T-cell (primary cell): ENCODE measurements around the genes CEP78 and SPATA31D3.

GRCh38 chr9:76297291-76298056, 96.8 kb downstream of the RFK start:
- PRO-cap, 7 experiments = no peak in any of the 7 experiments

DNA sequence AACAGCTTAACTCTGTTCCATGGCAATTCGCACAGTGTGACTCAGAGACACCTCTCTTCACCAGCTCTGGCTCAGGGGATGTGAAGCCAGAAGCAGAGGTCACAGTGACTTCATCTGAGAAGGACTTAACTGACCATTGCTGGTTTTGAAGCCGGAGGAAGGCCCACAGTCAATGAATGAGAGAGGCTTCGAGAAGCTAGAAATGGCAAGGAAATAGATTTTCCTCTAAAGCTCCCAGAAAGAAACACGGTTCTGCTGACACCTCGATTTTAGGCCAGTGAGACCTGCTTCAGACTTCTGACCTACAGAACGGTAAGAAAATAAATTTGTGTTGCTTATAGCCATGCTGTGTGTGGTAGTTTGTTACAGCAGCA, 17.0 kb upstream of the GCNT1 start:
- PRO-cap, 7 experiments = no peak in any of the 7 experiments

GRCh38 chr9:76585796-76586101, 126.8 kb downstream of the GCNT1 start:
- PRO-cap, 7 experiments = no peak in any of the 7 experiments

DNA sequence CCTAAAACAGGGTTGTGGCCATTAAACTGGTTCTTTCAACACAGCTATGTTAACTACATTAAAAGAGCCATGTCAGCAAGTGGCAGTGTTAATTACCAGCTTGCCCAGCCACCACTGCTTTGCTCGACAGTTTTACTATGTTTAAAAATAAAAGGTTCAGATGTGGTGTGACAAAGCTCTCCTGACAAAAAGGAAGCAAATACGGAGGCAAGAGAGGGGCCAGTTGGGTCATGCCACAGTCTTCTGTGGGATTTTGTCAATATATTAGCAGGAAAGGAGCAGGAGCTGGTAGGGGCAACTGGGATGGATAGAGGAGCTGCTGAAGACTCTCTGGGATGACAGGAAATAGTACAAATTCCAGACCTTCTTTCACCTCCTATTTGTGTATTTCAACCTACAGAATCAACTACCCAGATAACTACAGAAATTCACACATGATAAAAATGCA, 191.7 kb downstream of the GCNT1 start:
- PRO-cap, 7 experiments = no peak in any of the 7 experiments

DNA sequence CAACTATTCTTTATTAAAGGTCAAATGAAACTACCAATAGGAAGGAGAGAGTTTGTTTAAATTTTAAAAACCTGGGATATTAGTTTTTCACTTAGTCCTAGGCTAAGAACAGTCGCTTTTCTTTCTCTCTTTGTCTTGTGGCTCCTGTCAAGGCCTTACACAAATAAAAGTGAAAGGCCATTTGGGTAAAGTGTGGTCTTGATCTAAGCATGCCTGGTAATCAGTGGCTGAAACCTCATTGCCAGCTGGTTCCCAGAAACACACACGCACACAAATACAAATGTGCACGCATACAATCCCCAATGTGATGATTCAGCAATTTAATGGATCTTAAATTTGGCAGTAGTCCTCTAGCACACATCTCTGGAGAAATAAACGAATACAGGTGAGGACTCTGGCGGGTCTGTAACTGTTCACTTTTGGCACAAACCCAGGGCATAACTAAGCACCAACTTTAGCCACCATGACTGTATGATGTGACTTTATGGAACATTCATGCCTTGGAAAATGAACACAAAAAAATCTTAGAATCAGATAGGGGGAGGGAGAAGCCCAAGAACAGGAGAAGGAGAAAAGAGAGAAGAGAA, 70.0 kb downstream of the PRUNE2 start:
- PRO-cap, 7 experiments = no peak in any of the 7 experiments

DNA sequence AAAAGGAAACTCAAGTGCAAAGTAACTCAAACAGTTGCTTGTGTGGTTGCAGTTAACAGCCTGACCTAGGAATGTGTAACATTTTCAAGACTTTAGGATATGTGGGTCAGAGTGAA, 944 bp downstream of the VPS13A start:
- PRO-cap, 7 experiments = peak in 3 of 7 experiments; most common plus-strand start position 29 of the sequence (in 3)

DNA sequence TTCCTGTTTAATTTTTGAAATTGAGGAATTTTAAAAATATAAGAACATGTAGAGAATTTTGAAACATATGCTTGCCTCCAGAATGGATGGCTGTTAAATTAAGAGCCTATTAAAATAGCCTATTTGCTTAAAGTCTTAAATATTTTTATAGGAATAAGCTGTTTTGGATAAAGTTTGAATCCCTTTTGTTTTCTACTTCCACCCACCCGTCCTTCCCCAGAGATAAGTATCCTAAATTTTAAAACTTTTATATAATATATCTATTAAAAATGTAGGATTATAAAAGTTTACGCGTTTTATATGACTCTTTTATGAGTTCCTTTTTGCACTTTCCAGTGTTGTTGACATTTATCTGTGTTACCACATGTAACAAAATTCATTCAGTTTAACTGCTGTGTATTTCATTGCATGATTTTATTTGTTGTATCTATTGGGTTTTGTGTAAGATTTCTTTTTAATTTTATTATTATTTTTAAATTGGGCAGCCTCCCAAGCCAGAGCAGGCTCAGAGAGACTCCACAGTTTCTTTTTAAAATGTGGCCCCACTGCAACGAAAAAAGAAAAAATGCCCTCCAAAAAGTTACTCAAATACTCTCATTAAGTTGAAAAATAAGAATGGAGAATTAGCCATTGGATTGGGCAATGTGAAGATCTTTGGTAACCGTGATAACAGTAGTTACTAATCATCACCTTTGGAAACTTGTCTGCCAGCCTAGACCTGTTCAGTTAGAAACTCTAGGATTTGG, 33.9 kb downstream of the VPS13A start:
- PRO-cap, 7 experiments = no peak in any of the 7 experiments

DNA sequence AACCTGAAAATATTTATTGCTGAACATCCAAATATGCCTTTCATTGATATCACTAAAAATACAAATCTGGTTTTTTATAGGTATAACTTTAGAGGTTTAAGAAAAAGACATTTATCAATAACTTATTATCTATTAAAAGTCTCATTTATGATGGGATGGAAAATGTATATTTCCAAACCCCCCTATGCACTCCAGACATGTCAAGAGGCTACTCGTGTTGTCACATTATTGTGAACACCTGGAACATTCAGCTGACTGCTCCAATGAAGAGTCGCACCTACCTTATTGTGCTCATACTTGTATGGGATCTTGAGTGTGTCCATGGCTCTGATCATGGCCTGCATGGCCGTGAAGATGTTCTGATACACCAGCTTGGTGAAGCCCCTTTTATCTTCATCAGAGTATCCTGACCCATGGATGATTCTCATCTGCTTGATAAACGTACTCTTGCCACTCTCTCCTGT, 109.7 kb downstream of the GNAQ start:
- PRO-cap, 7 experiments = no peak in any of the 7 experiments

DNA sequence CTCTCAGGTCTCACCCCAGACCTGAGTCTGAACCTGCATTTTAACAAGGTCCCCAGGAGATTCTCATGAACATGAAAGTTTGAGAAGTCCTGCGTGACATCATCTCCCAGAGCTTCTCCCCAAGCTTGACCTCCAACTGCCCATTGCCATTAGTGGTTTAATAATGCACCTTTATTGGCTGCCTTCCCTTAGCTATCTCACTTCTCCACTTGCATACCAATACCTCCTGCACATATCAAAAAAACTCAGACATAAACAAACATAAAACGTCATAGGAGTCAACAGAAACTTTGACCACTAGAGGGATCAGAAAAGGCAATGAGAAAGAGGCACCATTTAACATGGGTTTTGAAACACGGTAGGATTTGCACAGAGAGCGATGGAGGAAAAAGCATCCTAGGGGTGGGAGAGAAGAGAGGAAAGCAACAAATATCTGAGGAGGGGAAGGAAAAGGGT, 27.2 kb downstream of the GNAQ start:
- PRO-cap, 7 experiments = no peak in any of the 7 experiments

DNA sequence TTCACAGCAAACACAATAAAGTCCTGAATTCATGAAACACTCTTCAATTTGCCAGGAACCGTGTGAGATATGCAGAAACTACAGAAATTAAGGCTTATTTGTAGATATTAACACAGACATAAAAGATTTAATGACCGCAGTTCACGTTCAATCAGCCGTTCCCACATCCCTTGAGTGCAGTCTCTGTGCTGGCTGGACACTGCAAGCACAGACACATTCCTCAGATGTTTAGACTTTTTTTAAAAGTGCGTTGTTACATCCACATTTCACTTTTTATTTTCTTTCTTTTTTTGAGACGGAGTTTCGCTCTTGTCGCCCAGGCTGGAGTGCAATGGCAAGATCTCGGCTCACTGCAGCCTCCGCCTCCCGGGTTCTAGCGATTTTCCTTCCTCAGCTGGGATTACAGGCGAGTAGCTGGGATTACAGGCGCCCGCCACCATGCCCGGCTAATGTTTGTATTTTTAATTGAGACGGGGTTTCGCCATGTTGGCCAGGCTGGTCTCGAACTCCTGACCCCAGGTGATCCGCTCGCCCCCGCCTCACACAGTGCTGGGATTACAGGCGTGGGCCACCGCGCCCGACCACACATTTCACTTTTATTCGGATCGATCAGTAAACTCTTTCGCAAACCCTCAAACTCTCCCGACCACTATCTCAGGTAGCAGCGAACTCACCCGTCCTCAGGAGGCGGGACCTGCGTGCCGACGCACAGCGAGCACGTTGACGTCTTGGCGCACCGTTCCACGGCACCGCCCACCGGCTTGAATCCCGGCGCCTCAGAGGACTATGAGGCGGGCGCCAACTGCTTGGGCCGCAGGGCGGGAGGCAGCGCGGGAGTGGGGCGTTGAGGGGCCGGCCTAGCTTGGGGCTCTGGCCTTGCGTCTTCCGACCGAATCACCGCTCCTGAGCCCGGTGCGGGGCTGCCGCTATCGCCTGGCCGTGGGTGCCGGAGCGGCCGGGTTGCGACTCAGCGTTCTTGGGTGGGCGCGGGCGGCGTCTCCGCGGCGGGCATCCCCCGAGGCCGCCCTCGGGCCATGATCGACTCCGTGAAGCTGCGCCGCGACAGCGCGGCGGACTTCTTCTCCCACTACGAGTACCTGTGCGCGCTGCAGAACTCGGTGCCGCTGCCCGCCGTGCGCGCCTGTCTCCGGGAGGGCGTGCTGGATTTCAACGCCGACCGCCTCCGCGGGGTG, at the start of gene CEP78:
TSS of gene CEP78 (plus strand) at position 759 of the 1,193 bp plus-strand sequence.
- PRO-cap, 7 experiments = peak in 7 of 7 experiments; most common plus-strand start position 779 of the sequence (in 6); most common minus-strand start position 672 of the sequence (in 7)

DNA sequence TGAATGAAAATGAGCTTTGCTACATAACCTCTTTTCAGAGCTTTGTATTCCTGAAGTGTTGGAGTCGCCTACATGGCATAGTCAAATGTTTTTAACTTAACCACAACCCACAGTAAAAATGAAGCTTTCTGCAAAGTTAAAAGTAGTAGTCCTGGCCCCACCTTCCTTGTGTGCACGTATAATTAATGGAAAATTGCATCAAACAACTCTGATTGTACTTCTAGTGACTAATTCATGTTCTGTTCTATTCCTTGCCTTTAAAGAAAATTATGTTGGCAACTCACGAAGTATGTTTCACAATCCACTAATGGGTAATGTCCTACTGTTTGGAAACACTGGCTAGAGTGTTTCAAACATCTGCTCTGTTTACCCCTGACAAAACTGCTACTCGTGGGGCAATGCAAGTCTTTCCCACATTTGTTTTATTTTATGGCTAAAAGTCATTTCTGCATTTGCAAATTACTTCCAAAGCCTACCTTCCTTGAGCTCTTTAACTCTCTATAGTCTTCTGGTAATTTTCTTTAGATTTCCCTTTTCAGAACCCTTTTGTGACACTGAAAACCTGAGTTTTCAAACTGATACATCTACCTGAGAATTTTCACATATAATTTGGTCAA, 18.5 kb upstream of the PSAT1 start:
- PRO-cap, 7 experiments = no peak in any of the 7 experiments

GRCh38 chr9:78295965-78296709, 788 bp upstream of the PSAT1 start:
- PRO-cap, 7 experiments = no peak in any of the 7 experiments

- PRO-cap, 7 experiments = no peak in any of the 7 experiments
Measured at GRCh38 chr9:78638446-78638826, 341.5 kb downstream of the PSAT1 start.

DNA sequence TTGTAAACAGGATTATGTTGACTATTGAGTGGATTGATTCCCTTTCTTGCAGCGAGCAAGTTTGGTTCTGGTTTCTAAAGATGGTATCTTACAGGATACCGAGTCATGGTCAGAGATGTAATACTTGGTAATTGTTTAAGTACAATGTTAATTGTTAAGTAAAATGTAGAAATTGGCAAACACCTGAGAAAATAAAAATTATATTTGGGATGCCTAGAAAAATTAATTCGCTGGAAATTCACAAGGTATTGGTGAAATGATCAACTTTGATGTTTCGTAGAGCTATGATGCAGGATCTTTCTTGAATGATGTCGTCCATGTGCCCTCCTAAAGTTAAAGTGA, 372.4 kb downstream of the PSAT1 start:
- PRO-cap, 7 experiments = peak in 7 of 7 experiments; most common minus-strand start position 197 of the sequence (in 5)

DNA sequence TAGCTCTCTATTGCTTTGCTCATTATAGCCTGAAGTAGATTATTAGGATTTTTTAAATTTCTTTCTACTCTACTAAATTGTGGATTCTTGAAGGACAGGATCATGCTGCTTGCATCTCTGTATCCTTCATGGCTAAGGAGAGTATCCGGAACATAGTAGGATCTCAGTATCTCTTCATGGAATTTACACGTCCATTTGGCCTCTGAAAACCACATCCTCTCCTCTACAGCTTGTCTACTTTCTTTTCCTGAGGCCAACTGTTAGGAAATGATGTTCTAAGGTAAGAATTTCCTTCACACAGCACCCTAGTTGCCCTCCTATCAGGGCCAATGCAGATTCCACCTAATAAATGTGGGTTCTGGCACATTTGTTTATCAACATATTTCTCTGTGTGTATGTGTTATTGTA, 558.0 kb upstream of the TLE4 start:
- PRO-cap, 7 experiments = no peak in any of the 7 experiments

DNA sequence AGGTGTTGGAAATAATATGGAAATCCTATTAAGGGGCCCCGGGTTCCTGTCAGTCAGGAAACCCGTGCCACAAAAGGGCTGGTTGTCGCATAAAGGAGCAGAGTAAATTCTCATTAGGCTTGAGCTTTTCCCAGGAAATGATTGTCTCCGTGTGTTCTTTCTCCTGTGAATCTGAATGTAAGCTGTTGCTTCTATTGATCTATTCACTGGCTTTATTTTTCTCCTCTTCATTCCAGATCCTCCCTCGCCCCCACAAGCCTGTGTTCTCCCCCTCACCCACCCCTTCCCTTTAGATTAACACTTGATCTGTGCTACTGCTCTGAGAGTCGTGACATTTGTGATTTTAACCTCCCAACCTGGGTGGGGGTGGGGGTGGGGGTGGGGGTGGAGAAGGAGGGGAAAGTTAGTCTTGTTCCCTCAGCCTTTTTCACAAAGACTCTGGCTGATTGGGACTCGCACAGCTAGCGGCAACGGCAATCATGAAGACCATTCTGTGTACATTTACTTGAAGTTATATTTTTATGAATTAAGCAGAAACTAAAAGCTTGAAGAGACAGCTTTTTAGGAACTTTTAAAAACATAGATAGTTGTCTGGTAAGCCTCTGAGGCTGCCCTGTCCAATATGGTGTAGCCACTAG, 91.0 kb downstream of the TLE4 start:
- PRO-cap, 7 experiments = no peak in any of the 7 experiments

- PRO-cap, 7 experiments = no peak in any of the 7 experiments
Measured at GRCh38 chr9:80231786-80232337, 660.1 kb downstream of the TLE4 start.

DNA sequence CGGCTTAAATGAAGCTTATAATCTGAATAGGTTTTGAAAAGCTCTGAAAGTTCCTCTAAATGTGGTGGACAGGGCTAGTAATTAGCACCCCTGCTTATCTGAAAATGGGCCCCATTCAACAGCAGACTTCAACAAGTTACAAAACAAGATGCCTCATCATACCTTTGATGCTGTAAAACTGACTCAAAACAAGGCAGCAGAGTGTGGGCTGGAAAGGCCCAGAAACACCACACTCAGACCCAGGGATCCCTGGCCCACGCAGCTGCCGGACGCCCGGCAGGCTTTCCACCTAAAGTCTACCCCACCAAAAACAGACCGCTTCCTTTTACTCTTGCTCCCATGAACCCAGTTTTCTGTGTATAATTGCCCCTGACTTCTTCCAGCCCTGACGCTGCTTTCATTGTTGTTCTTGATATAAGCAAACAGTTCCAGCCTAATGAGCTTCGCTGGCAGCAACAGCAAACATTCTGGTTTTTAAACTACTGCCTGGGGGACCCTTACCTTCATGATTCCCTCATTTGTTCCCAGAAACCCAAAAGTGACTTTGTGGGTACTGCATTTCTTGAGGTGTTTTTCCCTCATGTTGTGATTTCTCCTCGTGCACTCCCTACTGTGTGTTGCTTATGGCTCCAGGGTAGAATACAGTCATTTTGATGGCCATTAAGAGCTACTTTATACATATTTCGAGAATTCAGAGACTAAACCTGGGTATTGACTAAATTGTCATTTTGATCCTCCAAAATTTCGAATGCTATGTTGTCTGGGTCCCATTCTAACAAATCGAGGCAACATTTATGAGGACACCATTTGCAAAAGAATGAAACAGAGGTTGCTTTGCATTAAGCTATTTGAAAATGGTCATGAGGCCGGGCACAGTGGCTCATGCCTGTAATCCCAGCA, 66.5 kb downstream of the TLE1 start:
- PRO-cap, 7 experiments = no peak in any of the 7 experiments

- PRO-cap, 7 experiments = peak in 4 of 7 experiments; most common plus-strand start chr9:81689799 (in 3); most common minus-strand start chr9:81689977 (in 1)
Measured at GRCh38 chr9:81689688-81690126, 360 bp upstream of the TLE1 start.

DNA sequence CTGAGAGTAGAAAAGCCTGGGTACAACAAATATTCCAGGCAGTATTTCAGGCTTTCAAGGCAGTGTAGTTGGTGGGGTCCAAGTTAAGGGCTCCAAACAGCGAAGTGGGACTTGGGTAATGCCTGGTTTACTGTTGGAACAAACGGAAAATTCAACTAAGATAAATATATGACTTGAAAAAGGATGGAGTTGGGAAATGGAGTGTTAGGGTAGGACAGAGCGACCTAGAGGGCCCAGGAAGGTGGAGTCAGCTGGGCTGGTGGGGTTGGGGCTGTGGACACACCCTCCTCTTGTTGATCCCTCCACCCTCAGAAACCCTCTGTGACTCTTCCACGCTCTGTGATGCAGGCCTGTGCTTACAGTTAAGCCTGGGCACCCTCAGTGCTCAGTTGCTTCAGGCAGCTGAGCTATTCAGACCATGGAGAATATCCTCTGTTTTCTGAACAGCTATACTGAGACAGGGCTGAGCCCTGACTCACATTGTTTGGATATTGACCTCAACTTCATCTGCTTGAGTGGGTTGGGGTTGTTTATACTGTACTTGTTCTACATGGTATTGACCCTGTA, at the start of gene SPATA31D3:
TSS of gene SPATA31D3 (plus strand) at position 333 of the 567 bp plus-strand sequence.
- PRO-cap, 7 experiments = no peak in any of the 7 experiments